ENCODE measurements around a stretch of chr12.

DNA sequence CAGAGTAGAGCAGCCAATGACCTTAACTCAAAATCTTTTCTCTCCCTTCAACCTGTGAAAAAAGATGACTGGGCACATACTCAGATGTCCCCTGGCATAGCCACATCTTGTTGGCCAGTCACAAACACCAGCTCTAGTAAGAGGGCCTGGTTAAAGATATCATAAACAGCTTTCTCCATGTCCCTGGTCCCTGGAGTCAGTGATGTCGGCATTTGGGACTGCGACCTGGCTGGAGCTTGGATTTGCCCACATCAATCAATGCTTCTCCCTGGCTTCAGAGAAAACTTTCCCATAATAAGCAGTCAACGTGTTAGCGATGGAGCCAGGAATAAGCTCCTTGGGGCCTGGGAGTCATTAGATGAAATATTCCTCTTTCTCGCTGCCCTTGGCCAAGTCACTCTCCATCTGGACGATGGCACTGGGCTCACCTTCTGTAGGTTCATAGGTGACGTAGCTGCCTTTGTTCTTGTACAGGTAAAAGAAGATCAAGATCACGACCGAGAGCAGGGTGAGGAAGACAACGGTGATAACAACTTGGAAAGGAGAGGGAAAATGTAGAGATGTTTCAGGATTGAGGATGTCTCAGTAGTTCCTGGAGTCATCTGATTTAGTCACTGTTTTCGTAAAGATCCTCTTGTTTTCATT, 7.1 kb downstream of the DAZAP2 start:
- PRO-cap, 2 experiments, result no peak in any of the 2 experiments

- PRO-cap, 2 experiments, result no peak in any of the 2 experiments
Measured at GRCh38 chr12:51405937-51406314, 14.7 kb upstream of the GALNT6 start.

DNA sequence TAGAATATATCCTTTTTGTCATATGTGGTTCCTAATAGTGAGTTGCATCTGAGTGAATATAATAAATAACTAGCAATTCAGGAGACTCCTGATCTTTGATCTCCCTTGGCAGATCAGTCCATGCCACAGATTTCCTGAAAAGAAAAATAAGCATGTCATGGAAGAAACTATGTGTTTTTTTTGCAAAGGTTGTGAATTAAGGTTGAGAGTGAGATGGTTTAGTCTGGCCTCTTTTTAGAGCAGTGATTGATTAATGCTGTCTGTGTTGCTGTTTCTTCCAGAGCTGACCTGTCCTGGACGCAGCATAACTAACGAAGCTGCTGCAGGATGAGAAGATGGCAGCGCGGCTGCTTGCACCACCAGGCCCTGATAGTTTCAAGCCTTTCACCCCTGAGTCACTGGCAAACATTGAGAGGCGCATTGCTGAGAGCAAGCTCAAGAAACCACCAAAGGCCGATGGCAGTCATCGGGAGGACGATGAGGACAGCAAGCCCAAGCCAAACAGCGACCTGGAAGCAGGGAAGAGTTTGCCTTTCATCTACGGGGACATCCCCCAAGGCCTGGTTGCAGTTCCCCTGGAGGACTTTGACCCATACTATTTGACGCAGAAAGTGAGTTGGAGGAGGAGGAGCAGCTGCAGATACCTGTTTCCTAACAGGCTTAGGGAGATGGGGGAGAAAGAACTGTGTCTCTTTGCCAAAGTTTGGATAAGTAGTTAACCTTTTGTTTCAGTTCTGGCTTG, 71.6 kb downstream of the SCN8A start:
- PRO-cap, 2 experiments, result no peak in any of the 2 experiments

GRCh38 chr12:51674976-51675431, 84.0 kb downstream of the SCN8A start:
- PRO-cap, 2 experiments, result no peak in any of the 2 experiments

- PRO-cap, 2 experiments, result peak in 2 of 2 experiments; most common minus-strand start chr12:51752641 (in 2)
Measured at GRCh38 chr12:51752492-51752778, 62.3 kb downstream of the TMDD1 start.

GRCh38 chr12:51806751-51807298, 7.9 kb downstream of the TMDD1 start:
- PRO-cap, 2 experiments, result no peak in any of the 2 experiments

GRCh38 chr12:51827802-51828662, 13.3 kb upstream of the TMDD1 start:
- PRO-cap, 2 experiments, result no peak in any of the 2 experiments

DNA sequence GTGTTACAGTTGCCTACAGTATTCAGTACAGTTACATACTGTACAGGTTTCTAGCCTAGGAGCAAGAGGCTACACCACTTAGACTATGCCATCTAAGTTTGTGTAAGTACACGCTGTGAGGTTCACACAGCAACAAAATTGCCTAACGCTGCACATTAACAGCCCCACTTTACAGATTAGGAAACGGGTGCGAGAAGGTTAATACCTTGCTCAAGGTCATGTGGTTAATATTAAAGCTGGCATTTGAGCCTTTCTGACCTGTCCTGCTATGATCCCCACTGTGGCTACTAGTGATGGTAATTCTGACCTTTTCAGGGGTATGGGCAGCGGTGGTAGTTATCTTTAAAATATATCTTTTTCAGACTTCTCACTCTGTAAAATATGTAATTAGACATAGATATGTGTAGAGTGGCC, 20.9 kb downstream of the ACVR1B start:
- PRO-cap, 2 experiments, result no peak in any of the 2 experiments

DNA sequence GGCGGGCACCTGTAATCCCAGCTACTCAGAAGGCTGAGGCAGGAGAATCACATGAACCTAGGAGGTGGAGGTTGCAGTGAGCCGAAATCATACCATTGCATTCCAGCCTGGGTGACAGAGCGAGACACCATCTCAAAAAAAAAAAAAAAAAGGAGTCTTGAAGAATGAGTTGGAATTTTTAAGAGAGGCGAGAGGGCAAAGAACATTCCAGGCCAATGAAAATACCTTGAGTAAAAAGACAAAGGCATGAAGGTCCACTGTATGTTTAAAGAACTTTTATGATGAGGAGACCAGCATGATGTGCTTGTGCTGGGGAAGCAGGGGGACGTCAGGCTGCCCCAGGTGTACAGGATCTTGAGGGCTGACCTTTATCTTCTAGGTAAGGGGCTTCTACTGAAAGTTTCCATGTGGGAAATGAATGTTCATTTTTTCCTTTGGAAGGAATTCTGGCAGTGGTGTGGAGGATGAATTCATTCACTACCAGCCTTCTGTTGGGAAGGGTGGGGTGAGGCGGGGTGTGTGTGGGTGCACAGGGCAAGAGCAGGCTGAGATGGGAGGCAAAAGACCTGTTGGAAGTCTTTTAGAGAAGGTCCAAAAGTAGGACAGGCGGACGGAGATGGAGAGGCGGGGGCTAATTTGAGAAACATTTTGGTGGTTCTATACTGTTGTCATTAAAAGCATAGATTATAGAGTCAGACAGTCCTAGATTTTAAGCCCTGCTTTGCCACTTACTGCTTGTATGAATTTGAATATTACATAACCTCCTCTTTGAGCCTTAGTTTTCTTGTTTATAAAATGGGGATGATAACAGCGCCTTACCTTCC, 27.2 kb upstream of the TAMALIN start:
- PRO-cap, 2 experiments, result no peak in any of the 2 experiments

DNA sequence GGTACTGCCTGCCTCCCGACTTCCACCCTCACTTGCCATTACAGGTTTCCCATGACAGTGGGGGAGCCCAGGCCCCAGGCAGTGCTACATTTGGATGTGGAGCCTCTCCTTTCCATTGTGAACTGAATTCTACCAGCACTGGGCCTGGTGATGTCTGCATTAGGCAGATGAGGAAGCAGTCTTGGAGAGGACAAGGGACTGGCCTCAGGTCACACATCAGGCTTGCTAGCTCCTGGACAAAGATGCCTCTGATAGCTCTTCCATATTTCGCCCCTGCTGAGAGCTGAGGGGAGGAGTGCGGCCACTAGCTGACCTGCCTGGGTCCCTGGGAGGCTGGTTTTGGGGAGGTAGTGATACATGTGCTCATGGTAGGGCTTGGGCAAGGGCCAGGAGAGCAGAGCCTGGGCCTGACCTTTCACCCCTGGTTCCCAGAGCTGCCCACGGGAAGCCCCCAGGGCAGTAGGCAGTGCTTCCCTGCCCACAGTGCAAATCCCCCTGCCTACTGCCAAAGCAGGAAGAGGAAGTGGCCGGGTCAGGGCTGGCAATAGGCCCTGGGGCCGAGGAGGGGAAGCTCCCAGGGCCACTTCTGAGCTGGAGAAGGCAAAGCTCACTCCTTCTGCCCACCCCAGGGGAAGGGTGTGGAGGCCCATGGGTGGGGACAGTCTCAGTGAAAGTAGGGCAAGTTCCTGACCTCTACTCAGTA, 5.7 kb upstream of the NR4A1 start:
- PRO-cap, 2 experiments, result peak in 2 of 2 experiments; most common plus-strand start position 170 of the sequence (in 1); most common minus-strand start position 124 of the sequence (in 2)

DNA sequence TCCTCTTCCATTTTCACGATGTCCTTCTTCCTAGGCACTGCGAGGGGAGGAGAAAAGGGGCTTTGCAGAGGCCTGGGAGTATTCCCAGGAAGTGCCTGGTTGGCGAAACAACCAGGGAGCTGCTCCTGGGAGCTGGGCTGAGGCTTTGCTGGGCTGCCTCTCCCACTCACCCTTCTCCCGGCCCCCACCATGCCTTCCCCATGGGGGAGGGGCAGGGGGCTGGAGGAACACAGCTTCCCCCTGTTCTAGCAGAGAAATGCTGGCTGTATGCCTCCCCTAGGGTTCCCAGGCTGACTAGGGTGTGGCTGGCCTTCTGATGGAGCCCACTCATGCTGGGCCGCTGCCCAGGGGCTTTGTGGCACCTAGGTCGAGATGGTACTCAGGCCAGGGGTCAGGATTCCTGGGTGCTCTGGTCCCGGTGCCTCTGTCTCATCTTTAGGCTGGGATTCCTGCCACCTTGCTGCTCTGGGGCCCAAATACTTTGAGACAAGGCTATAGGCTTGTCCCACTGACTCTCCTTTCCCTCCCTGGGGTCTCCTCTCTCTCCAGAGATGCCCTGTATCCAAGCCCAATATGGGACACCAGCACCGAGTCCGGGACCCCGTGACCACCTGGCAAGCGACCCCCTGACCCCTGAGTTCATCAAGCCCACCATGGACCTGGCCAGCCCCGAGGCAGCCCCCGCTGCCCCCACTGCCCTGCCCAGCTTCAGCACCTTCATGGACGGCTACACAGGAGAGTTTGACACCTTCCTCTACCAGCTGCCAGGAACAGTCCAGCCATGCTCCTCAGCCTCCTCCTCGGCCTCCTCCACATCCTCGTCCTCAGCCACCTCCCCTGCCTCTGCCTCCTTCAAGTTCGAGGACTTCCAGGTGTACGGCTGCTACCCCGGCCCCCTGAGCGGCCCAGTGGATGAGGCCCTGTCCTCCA, 2.8 kb downstream of the NR4A1 start:
- PRO-cap, 2 experiments, result no peak in any of the 2 experiments

- PRO-cap, 2 experiments, result no peak in any of the 2 experiments
Measured at GRCh38 chr12:52056021-52056956, 5.0 kb downstream of the NR4A1 start.

DNA sequence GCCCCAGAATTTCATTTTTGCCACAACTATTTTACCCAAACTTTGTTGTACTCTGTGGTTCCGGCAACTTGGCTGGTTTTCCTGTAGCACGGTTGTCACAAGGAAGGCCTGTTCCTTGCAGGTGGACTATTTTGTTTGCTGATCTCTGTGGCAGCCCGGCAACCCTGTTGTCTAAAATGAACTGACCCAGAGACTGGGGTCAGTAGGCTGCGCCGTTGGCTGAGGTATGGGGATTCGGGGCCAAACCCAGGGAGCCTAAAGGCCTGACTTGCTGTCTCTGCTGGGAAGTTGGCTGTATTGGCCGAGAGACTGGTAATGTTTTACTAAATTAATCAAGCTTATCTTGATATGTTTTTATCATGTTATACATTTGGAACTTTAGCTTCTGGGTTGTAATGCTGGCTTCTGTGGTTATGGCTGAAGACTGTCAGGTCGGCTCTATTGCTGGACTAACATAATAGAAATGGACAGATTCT, 13.9 kb downstream of the SMIM41 start:
- PRO-cap, 2 experiments, result no peak in any of the 2 experiments

DNA sequence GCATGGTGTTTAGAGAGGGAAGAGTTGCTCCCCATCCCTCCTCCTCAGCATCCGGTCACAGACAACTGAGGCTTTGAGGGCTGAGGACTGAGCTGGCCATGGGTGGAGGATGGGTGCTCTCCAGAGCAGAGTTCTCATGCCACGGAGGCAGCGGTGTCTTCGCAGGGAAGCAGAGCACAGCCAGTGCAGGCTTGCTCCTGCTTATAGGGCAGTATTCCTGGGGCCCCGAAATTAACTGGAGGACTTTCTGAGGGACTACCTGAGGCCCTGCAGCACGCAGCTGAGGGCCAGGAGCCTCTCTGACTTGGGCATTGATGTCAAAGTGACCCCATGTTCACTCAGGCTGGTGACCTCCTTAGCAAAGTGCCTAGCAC, 49.2 kb downstream of the KRT80 start:
- PRO-cap, 2 experiments, result no peak in any of the 2 experiments

DNA sequence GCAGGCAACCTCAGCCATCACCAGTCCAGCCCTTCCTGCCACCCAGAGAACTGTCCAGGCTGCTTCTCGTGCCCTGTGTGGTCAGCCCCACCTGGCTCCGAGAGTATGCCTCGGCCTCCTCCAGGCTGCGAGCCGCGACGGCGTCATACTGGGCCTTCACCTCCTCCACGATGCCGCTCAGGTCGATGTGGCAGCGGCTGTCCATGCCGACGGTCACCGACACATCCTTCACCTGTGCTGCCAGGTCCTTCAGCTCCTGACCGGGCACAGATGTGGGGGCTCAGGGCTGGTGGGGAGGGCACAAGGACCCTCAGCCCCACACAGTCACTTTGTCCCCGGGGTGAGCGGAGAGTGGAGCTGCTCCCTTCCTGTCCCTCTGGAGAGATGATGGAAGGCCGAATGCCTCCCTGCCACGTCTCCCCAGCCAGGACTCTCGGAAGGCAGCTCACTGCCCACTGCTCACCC, 18.3 kb downstream of the KRT80 start:
- PRO-cap, 2 experiments, result no peak in any of the 2 experiments

DNA sequence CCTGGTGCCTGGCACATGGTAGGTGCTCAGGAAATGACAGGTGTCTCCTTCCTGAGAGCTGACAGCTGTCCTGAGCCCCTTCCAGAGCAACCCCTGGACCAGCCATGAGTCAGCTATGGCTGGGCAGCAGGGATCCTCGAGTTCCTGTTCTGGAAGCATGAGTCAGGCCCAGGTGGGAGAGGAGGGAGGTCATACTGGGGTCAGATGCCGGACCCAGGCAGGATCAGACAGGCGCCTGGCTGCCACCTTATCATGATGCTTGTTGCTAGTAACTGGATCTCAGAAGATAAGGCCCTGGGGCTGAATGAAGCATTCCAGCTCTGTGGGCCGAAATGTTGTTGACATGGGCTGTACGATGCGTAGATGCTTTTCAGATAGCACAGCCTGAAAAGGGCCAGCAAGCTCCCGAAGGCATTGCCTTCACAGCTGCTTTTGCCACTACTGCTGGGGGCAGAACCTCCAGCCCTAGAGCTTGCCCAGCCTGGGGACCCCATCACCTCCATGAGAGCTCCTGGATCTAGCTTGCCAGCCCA, 17.4 kb upstream of the KRT7 start:
- PRO-cap, 2 experiments, result no peak in any of the 2 experiments

- PRO-cap, 2 experiments, result no peak in any of the 2 experiments
Measured at GRCh38 chr12:52238571-52239015, 5.5 kb downstream of the KRT7 start.

DNA sequence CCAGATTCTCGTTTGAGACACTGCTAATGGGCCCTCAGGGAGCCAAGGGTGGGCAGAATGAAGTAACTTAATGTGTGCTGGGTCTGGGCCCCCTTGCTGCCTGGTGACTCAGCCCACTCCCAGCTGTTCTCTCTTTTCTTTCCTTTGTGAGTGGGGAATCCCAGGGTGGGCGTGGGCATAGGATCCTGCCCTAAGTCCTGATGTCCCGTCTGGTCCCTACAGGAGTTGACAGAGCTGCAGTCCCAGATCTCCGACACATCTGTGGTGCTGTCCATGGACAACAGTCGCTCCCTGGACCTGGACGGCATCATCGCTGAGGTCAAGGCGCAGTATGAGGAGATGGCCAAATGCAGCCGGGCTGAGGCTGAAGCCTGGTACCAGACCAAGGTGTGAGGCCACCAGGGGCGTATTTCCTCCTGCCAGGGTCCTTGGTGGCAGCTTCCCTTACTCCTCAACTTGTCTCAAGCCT, 8.2 kb downstream of the KRT7 start:
- PRO-cap, 2 experiments, result no peak in any of the 2 experiments

DNA sequence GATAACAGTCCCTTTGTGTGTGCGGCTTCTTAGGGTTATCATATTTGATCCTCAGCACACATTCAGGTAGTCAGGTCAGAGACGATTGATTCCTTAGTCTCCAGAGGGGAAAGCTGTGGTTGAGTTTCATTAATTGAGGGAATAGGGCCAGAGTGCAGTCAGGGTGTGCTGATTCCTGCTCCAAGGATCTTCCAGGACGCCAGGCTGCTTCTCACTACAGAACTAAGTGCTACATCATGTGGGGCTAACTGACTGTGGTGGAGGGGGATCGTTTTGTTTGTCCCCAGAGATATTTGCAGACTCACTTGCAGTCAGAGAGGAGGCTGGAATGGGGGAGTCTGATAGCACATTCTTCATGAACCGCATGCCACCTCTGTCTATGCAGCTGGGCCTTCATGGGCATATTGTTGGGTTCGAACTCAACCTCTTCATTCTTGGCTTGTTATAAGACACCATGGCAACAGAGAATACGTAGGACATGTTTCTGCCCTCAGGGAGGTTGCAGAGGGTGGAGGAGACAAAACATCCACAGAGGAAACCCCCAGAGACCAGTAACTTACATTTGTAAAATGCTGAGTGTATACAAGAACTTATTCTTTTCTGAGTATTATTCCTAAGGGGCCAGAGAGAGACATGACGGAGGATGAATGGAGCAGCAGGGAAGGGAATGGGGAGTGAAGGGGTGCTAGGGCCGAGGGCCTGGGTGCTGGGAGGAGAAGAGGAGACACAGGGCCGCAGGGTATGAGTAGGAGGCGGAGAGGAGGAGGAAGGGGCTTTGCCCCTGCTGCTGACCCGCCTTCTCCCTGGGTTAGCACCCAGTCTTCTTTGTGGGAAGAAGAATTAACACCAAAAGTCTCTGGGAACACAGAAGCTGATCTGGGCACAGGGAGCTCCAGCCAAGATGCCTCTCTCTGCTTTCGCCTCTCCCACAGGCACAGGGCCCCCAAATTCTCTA, 13.1 kb downstream of the KRT7 start:
- PRO-cap, 2 experiments, result no peak in any of the 2 experiments

GRCh38 chr12:52346609-52347064, 20.6 kb downstream of the KRT85 start:
- PRO-cap, 2 experiments, result no peak in any of the 2 experiments